Neural progenitor cell (in vitro differentiated cells): ENCODE measurements around the genes RPL3L, NPW, NHERF2 and ABCA3.

DNA sequence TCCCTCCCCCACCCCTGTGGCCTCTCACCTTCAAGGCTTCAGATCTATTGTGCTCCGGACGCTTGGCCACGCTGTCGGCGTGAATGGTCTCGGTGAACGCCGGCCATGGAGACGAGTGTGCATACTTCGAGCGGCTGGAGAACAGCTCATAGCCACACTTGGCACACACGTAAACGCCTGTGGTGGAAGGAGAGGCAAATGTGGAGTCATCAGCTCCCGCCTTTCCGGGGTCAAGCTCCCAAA lies 1.8 kb downstream of the MSRB1 start:
- RAMPAGE, long total RNA: no peak

- RAMPAGE, long total RNA: no peak
Observed at GRCh38 chr16:1941472-1942499, 1.2 kb downstream of the MSRB1 start.

GRCh38 chr16:1954492-1954869 lies at the start of gene RPL3L:
Gene RPL3L, minus strand, starts transcription at chr16:1954689.
- RAMPAGE, long total RNA: no peak

GRCh38 chr16:1962247-1962954 lies 2.2 kb downstream of the RPS2 start:
- RAMPAGE, long total RNA: no peak

DNA sequence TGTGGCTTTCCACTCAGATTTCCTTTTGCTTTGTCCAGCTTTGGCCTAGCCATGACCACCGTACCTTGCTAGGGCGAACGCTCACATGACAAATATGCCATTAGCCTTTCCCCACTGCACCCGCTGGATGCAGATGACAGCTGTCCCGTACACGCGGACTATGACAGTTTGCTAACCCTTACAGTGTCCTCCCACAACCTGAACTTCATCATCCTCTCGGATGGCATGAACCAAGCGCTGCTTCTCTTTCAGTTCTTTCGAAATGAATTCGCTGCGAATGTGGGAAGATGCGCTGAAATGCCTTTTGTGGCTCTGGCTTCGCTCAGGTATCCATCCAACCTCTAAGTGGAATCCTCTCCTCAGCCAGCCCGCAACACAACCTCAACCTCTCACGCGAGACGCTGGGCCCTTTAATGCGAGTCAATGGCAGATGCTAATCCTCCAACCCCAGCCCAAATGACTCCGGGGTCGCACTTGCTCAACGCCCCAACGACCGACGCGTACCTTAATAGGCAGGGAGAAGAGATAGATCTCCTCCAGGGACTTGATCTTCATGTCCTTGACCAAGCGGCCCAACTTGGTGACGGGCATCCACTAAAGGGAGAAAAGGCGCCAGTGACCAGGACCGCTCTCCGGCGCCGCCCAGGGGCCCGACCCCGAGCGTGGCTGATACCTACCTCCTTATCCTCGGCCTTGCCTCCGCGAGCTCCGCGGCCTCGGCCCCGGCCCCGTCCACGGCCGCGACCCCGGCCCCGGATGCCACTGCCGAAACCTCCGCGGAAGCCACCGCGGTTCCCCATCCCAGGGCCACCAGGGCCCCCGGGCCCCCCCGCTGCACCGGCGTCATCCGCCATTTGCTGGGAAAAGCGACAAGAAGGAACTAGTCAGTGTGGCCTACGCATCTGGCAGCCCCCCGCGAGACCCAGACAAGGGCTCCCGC lies 584 bp downstream of the RPS2 start:
- RAMPAGE, long total RNA: no peak

GRCh38 chr16:1979669-1980552 lies 1.4 kb downstream of the NOXO1 start:
- RAMPAGE, long total RNA: no peak

DNA sequence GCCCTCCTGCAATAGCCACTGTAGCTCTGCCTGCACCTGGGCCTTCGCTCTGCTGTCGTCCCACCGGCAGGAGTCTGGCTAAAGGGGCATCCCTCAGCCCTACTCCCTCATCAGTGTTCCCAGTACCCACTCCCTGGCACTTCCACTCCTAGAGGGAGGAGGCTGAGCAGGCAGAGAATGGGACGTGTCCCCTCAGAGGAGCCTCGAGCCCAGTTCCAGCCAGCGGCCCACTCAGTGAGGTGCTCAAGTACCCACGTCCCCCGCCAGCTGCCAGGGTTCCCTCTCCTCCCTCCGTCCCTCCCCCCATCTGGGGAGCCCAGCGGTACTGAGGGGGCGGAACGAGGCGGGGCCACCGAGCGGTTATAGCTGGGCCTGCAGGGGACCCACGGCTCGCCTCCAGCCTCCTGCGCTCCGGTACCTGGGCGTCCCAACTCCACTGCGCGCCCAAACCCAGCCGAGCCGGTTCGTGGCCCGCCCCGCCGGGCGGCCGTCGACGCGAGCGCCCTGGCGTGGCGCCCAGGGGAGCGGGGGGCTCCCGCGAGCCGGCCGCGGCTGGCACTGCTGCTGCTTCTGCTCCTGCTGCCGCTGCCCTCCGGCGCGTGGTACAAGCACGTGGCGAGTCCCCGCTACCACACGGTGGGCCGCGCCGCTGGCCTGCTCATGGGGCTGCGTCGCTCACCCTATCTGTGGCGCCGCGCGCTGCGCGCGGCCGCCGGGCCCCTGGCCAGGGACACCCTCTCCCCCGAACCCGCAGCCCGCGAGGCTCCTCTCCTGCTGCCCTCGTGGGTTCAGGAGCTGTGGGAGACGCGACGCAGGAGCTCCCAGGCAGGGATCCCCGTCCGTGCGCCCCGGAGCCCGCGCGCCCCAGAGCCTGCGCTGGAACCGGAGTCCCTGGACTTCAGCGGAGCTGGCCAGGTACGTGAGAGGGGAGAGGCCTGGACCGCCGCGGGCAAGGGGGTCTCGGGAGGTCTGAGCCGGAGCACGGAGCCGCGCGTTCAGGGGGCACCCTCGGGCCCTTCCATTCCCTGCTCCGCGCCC lies at the start of gene NPW:
Gene NPW (plus strand): TSS at position 388 of the 1,038 bp plus-strand sequence.
- RAMPAGE, long total RNA: no peak

- RAMPAGE, long total RNA: no peak
Observed at GRCh38 chr16:2020523-2021181, 1.1 kb downstream of the NPW start.

- RAMPAGE, long total RNA: no peak
Observed at GRCh38 chr16:2026438-2027569, at the start of gene NHERF2. Gene NHERF2, plus strand, starts transcription at chr16:2026902.

DNA sequence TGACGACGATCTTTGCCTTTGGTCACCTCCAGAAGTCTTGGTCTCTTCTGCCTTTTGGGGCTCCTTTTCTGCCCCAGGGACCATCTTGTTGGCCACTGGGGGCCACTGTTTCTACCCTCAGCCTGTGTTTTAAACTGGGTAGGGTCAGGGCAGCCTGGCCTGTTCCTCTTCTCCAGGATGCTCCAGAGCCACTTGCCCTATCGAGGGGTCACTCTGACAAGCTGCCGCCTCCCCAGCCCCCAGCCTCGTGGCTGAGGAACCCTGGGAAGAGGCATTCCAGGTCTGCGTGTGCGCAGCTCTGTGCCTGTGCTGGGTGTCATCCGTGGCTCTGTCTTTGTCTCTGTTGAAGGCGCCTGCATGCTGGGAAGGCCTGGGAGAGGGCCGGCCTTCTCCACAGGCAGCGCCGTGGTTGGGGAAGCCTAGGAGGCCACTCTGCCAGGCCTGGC lies 3.2 kb downstream of the NHERF2 start:
- RAMPAGE, long total RNA: no peak

- RAMPAGE, long total RNA: no peak
Observed at GRCh38 chr16:2036680-2037181, 10.0 kb downstream of the NHERF2 start.

DNA sequence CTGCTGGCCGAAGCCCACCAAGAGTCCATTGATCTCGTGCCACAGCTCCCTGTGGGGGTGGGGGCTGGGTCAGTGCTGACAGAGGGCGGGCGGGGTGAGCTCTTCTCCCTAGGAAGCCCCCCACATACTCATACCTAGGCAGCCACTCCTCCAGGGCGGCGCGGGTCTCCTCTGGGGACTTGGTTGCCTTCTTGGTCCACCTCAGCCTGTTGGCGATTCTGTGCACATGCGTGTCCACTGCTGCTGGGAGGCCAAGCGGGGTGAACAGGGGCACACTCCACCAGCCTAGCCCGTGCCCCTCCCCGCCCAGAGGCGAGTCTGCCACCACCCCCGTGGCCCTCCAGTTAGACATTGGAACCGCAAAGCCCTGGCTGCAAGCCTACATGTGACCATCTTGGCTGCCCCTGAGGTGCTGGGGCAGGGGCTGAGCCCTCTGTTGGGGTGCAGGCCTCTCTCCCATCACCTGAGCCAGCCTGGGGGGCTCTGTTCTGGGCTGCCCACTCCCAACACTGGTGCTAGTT lies 7.6 kb downstream of the NTHL1 start:
- RAMPAGE, long total RNA: no peak

DNA sequence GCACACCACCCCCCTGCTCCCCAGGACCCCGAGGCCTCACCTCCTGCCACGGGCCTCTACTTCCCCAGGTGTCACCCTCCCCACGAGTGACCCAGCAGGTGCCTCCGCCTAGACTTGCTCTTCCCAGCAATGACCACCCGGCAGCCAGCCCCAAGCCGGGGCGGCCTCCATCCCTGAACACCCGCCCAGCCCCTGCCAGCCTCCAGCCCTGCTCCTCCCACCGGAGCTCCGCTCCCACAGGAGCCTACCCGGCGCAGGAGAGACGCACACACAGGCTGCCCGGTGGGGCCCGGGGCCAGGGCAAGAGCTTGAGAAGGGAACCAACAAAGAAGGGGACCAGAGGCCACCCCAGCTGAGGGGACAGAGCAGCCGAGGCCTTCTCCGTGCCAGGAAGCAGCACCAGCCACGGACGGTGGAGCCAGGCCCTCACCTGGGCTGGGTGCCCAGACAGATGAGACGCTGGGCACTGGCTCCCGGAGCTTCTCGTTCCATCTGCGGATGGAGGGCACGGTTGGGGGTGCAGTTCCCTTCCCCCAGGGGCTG lies 13.9 kb downstream of the PKD1 start:
- RAMPAGE, long total RNA: no peak

DNA sequence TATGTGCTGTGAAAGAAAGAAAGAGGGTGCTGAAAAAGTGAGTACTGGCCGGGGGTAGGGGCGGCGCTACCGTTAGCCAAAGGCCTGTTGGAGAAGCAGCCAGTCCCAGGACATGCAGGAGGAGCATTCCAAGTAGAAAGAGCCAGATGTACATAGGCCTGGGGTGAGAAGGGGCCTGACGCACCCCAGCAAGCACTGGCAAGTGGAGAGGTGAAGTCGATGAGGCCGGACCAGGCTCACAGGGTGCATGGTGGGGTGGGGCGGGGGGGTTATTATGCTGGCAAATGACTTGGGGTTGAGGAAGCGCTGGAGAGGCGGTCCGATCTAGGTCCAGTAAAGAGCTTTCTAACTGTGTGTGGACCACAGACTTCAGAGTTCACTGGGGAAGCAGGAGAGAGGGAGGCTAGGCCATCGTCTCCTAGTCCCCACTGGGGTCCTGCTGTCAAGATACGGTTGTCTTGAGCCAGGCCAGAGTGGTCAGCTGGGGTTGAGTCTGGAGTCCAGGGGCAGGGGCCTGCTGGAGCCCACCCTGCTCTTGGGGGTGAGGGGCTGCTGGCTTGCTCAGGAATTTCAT lies 983 bp downstream of the TRAF7 start:
- RAMPAGE, long total RNA: no peak

- RAMPAGE, long total RNA: no peak
Observed at GRCh38 chr16:2211915-2213095, 1.6 kb upstream of the BRICD5 start.

DNA sequence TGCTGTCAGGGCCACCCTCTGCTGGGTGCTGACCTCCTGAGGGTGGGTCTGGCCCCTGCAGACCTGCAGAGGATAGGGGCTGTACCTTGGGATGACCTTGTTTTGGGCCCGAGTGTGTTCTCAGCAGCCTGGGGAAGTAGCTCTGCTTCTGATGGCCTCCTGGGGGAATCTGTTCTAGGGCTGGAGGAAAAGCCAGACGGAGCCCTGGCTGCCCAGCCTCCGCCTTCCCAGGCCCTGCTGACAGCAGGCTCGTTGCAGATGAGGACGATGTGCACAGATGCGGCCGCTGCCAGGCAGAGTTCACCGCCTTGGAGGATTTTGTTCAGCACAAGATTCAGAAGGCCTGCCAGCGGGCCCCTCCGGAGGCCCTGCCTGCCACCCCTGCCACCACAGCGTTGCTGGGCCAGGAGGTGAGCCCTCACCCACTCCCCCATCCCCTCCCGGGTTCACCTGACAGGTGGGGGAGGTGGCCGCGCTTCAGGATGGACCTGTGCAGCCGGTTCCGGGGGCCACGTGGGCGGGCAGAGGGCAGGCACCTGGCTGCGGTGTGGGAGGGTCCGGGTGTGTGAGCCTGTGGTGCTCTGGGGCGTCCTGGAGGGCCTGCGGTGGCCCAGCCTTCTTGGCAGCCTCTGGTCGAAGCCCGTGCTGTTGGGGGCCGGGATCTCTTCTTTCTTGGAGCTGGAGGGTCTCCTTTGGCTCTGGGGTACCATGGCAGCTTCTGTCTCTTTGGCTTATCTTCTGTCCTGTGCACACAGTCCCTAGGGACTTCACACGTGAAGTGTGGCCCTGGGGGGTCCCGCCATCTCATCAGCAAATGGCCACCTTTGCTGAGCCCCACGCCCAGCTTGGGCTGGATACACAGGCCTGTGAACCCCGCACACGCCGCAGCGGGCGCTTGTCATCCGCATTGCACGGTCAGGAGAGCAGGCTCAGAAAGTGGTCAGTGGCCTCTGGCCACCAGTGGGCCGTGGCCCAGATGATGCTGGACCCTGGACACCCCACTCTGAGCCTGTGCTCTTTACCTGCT lies 5.0 kb downstream of the E4F1 start:
- RAMPAGE, long total RNA: no peak

- RAMPAGE, long total RNA: no peak
Observed at GRCh38 chr16:2238451-2239026, 2.3 kb downstream of the DNASE1L2 start.

DNA sequence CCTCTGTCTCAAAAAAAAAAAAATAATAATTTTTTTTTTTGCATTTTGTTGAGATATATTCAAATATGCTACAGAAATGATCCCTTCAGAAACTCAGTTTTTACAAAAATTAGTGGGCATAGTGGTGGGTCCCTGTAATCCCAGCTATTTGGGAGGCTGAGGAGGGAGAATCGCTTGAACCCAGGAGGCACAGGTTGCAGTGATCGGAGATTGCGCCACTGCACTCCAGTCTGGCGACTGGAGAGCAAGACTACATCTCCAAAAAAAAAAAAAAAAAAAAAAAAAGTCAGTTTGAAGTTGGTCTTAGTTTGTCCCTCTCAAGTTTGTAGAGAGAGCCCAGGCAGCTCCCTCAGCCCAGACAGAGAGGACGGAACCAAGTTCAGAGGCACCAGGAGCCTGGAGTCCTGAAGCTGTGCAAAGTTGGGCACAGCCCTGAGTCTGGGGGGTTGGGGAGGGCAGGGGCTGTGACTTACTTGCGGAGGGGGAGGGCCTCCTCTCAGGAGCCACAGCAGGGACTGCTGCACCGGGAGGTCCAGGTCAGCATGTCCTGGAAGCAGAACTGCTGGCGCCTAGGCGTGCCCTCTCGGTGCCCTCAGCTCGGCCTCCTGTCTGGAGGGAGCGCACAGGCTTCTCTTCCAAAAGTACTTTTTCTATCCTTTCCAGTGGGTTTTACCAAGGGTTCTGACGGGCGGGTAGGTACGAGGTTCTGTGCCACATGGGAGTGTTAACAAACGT lies 1.2 kb downstream of the ECI1 start:
- RAMPAGE, long total RNA: no peak

GRCh38 chr16:2252869-2253636 lies 1.7 kb upstream of the ECI1 start:
- RAMPAGE, long total RNA: no peak

GRCh38 chr16:2340427-2341322 lies at the start of gene ABCA3:
Gene ABCA3, minus strand, starts transcription at chr16:2340728.
- RAMPAGE, long total RNA: no peak